HT1080 (cell line): ENCODE results near the gene KBTBD4.

GRCh38 chr11:46248449-46249092 is 28.9 kb upstream of the CREB3L1 start:
RAMPAGE:
- cytosol, long total RNA = no peak
- long total RNA = no peak
- nucleus, long total RNA = no peak

GRCh38 chr11:46377334-46378272 is 3.9 kb upstream of the MDK start:
RAMPAGE:
- cytosol, long total RNA = no peak
- long total RNA = no peak
- nucleus, long total RNA = no peak

GRCh38 chr11:46533551-46534476 is 60.0 kb downstream of the AMBRA1 start:
RAMPAGE:
- cytosol, long total RNA = no peak
- long total RNA = no peak
- nucleus, long total RNA = no peak

RAMPAGE:
- cytosol, long total RNA = no peak
- long total RNA = no peak
- nucleus, long total RNA = no peak
These were observed 33.1 kb downstream of the AMBRA1 start for GRCh38 chr11:46560730-46561169.

DNA sequence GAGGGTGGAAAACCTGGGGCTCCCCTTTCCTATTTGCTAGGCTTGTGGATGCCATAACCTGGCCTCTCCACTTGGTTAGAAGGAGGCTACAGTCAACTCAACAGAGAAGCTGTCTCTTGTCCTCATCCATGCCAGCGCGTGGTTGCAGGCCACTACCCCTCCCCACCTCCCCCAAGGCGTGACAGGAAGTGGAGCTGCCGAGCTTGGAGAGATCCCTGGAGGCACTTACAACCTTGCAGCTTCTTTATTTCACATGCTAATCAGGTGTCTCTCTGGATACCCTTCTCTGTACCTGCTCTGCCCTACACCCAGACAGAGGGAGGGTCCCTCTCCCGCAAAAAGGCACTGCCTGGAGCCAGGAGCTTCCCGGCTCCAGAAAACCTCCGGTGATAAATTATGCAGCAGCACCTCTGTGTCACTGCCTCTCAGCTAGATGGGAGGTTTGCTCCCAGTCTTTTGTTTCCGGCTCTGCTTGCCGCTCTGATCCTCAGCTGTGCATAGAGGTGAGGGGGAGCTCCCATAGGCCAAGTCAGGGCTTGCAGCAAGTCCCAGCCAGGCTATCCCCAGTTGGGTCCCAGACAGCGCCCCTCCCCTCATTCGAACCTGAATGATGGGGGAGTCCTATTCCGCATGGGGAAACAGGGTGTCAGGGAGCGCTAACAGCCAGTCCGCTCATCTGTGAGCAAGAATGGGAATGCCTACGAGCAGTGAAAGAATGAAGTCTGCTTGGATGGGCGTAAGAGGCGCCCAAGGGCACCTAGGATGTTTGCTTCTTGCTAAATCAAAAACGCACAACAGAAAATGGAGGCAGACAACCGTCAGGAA is 5.7 kb downstream of the LRP4 start:
RAMPAGE:
- cytosol, long total RNA = no peak
- long total RNA = no peak
- nucleus, long total RNA = no peak

RAMPAGE:
- cytosol, long total RNA = no peak
- long total RNA = no peak
- nucleus, long total RNA = no peak
These were observed 986 bp downstream of the LRP4 start for GRCh38 chr11:46917105-46918023.

RAMPAGE:
- cytosol, long total RNA = no peak
- long total RNA = no peak
- nucleus, long total RNA = no peak
These were observed 11.8 kb downstream of the CSTPP1 start for GRCh38 chr11:46948308-46948752.

RAMPAGE:
- cytosol, long total RNA = no peak
- long total RNA = no peak
- nucleus, long total RNA = no peak
These were observed 68.1 kb downstream of the CSTPP1 start for GRCh38 chr11:47004516-47005119.

RAMPAGE:
- cytosol, long total RNA = no peak
- long total RNA = no peak
- nucleus, long total RNA = no peak
These were observed 97.8 kb downstream of the ARFGAP2 start for GRCh38 chr11:47078801-47079345.

DNA sequence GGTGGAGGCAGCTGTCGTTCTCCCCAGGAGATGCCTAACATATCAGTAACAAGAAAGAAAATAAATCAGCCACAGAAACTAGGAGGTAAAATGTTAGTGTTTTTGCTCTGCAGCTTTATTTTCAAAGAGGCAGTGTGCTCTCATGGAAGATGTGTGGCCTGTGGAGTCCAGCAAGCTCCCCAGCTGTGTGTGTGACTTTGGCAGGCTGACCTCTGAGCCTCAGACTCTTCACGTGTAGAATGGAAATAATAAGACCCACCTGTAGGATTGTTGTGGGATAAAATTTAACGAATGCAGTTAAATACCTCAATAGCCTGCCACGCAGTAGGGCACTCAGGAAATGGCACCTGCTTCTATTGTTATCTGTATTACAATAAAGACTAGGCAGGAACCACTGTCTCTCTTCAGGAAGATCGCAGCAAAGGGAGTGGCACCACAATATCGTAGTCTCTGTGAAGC is 23.3 kb downstream of the ARFGAP2 start:
RAMPAGE:
- cytosol, long total RNA = no peak
- long total RNA = no peak
- nucleus, long total RNA = no peak

DNA sequence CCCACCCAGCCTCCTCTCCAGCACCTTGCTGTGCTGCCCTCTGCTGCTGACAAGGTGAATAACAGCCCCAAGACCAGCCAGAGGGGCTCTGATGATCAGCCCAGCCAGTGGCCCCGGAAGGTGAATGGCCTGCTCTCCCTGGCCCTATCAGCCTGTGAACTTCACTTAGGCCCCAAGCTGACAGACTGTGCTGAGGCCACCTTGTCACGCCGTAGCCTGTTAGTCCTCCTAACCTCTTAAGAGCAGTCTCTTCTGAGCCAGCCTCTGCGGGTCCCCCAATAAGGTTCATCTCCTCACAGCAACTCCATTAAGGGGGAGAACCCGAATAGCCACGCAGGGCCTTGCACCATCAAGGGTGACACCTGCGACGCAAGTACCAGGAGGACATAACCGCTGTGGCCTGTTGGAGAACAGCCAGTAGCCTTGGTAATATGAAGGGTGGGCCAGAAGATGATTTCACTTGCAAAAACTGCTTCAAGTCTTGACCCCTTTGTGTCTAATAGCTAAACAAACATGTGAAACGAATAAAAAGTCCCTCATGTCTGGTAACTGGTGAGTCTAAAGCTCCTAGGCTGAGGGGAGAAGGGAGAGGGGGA is 14.9 kb downstream of the ARFGAP2 start:
RAMPAGE:
- cytosol, long total RNA = no peak
- long total RNA = no peak
- nucleus, long total RNA = no peak

RAMPAGE:
- cytosol, long total RNA = no peak
- long total RNA = no peak
- nucleus, long total RNA = no peak
These were observed 240 bp upstream of the PACSIN3 start for GRCh38 chr11:47186491-47186857.

GRCh38 chr11:47285482-47286332 is 27.9 kb downstream of the NR1H3 start:
RAMPAGE:
- cytosol, long total RNA = no peak
- long total RNA = no peak
- nucleus, long total RNA = no peak

GRCh38 chr11:47290414-47291169 is 32.8 kb downstream of the NR1H3 start:
RAMPAGE:
- cytosol, long total RNA = no peak
- long total RNA = no peak
- nucleus, long total RNA = no peak

DNA sequence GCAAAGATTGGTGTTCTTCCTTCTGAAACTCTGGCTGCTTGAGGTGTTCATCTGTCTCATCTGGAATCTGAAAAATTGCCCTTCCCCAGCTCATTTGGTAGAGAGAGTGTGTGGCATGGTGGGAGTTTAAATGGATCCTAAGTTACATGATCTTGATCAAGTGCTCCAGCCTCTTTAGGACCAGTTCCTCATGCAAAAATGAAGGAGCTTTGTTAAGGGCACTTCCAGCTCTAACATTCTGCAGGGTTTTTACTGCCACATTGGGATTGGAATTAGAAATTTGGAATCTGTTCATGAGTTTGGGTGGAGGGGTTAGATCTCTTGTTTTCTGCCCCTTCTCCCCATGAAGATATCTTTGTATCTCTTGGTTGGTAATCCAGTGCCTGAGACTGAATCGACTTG is 34.3 kb downstream of the NR1H3 start:
RAMPAGE:
- cytosol, long total RNA = no peak
- long total RNA = no peak
- nucleus, long total RNA = no peak

DNA sequence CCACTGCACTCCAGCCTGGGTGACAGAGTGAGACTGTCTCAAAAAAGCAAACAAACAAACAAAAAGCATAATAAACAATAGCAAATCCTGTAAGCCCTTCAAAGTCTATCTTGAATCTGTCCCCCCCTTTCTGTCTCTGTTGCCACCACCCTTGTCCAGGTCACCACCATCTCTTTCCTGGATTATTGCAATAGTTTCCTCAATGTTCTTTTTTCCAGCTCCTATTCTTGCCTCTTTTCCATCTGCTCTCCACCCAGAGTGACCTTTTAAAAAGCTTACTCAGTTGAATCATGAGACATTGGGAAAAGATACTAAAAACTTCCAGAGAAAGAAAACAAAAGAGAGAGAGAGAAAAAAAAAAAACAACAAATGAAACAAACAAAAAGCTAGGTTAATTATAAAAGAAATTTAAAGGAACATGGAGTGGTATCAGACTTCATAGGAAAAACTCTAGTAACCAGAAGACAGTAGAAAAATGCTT is 9.1 kb downstream of the SPI1 start:
RAMPAGE:
- cytosol, long total RNA = no peak
- long total RNA = no peak
- nucleus, long total RNA = no peak

RAMPAGE:
- cytosol, long total RNA = no peak
- long total RNA = no peak
- nucleus, long total RNA = no peak
These were observed 15.6 kb upstream of the RAPSN start for GRCh38 chr11:47464411-47465076.

RAMPAGE:
- cytosol, long total RNA = start-site peak on the plus strand at chr11:47579059-47579085, 387 and 403 reads in 2 replicates
- long total RNA = start-site peak on the plus strand at chr11:47579055-47579081, 497 reads
- nucleus, long total RNA = no peak
These were observed at the start of gene KBTBD4 for GRCh38 chr11:47578299-47579422. Gene KBTBD4 (minus strand): TSS chr11:47578970.

DNA sequence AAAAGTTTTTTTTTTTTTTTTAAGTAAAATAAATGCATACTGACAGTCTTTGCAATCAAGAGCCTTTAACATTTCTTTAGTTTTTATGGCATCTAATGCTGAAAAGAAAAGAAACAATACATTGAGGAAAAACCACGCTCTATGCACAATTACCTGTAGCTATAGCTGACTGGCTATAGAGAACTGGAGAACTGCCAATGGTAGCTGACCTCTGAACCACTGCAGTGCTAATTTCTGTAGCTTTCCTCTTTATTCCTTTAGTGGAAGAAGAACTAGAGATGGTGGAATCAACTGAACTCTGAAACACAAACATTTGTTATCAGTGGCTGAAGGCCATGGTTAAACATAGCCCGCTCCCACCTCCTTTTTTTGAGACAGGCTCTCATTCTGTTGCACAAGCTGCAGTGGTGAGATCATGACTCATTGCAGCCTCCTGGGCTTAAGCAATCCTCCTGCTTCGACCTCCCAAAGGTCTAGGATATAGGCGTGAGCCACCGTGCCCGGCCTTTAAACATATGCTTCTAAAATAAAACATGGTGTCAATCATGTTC is 8.8 kb upstream of the AGBL2 start:
RAMPAGE:
- cytosol, long total RNA = no peak
- long total RNA = no peak
- nucleus, long total RNA = no peak

GRCh38 chr11:47731292-47732189 is 16.4 kb upstream of the AGBL2 start:
RAMPAGE:
- cytosol, long total RNA = no peak
- long total RNA = no peak
- nucleus, long total RNA = no peak